ReNcell CX (cell line): ENCODE results near the gene AMN.

- PRO-cap, result no peak
Observed at GRCh38 chr14:102186971-102187754, 47.5 kb downstream of the WDR20 start.

DNA sequence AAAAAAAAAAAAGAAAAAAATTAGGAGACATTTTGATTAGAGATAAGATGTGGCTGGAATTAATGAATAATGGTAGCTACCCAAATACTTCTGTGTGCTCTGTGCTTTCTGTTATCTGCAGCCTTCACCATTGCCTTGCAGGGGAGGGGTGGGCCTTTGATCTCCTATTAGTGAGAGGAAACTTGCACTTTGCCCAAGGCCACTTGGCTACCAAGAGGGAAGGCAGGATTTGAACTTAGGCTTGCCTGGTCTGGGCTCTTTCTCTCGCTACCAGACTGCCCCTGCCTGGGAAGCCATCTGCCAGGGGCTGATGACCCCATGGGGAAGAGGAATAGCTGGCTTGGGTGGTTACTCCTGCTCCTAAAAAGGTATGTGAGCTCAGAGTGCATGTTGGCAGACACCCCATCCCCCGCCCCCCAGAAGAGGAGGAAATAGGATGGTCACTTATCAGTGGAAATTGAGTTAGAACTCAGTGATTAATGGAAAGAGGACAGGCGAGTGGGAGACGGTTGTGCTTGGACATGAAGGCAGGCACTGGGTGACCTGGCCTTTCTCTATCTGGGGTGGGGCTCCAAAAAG is 51.4 kb downstream of the WDR20 start:
- PRO-cap, result no peak

DNA sequence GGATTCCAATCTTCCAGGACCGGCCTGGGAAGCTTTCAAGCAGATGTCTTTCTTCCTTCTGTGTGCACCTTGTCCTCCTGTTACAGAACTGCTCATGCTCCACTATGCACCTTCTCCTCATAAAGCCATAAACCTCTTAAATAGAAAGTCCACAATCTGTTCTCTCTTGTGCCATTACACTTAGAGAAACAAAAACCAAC is 12.5 kb downstream of the MOK start:
- PRO-cap, result no peak

GRCh38 chr14:102298616-102298815 is 6.4 kb downstream of the MOK start:
- PRO-cap, result no peak

DNA sequence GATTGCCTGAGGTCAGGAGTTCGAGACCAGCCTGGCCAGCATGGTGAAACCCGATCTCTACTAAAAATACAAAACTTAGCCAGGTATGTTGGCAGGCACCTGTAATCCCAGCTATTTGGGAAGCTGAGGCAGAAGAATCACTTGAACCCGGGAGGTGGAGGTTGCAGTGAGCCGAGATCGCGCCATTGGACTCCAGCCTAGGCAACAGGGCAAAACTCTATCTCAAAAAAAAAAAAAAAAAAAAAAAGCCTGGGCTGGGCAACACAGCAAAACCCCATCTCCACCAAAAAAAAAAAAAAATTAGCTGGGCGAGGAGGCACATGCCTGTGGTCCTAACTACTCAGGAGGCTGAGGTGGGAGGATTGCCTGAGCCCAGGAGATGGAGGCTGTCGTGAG is 4.9 kb downstream of the MOK start:
- PRO-cap, result no peak

- PRO-cap, result no peak
Observed at GRCh38 chr14:102313978-102314830, 5.3 kb upstream of the ZNF839 start.

- PRO-cap, result no peak
Observed at GRCh38 chr14:102353128-102353525, 9.6 kb downstream of the CINP start.

DNA sequence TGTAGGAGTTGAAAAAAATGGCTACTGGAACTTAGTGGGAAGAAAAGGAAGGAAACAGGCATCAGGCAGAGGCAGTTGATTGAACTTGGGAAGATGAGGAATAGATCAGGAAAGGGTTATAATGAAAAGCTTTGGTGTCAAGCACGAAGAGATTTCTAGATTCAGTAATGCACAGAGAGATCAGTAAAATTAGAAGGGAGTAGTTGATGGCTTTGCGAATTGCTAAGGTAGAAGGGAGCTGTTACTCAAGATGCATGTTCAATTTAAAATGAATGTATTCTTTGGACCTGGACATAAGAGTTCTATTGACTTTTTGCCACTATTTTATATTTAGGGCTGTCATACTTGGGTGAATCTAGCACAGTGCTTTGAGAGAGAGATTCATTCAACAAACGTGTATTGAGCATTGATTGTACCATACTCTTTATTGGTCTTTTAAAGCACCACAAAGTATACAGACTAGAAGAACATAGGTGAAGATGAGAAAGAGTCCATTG is 2.1 kb downstream of the TECPR2 start:
- PRO-cap, result no peak

DNA sequence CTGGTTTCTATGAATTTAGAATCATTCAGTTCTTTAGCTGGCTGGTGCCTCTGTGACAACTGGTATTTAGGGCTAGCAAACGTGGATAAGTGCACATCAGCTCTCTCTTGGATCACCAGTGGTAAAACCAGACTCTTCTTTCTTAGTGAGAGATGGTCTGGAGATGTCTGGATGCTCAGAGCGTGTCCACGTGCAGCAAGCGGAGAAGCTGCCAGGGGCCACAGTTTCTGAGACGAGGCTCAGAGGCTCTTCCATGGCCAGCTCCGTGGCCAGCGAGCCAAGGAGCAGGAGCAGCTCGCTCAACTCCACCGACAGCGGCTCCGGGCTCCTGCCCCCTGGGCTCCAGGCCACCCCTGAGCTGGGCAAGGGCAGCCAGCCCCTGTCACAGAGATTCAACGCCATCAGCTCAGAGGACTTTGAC is 68.9 kb downstream of the TECPR2 start:
- PRO-cap, result no peak

DNA sequence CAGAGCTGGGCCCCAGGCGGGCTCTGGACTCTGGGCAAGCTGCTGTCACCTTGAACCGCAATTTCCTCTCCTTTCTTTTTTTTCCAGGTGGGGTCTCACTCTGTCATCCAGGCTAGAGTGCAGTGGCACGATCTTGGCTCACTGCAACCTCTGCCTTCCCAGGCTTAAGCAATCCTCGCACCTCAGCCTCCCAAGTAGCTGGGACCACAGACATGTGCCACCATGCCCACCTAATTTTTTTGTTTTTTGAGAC is 54.3 kb downstream of the ANKRD9 start:
- PRO-cap, result no peak

GRCh38 chr14:102503631-102504545 is 5.7 kb downstream of the ANKRD9 start:
- PRO-cap, result no peak

- PRO-cap, result no peak
Observed at GRCh38 chr14:102527302-102527867, 17.8 kb upstream of the ANKRD9 start.

DNA sequence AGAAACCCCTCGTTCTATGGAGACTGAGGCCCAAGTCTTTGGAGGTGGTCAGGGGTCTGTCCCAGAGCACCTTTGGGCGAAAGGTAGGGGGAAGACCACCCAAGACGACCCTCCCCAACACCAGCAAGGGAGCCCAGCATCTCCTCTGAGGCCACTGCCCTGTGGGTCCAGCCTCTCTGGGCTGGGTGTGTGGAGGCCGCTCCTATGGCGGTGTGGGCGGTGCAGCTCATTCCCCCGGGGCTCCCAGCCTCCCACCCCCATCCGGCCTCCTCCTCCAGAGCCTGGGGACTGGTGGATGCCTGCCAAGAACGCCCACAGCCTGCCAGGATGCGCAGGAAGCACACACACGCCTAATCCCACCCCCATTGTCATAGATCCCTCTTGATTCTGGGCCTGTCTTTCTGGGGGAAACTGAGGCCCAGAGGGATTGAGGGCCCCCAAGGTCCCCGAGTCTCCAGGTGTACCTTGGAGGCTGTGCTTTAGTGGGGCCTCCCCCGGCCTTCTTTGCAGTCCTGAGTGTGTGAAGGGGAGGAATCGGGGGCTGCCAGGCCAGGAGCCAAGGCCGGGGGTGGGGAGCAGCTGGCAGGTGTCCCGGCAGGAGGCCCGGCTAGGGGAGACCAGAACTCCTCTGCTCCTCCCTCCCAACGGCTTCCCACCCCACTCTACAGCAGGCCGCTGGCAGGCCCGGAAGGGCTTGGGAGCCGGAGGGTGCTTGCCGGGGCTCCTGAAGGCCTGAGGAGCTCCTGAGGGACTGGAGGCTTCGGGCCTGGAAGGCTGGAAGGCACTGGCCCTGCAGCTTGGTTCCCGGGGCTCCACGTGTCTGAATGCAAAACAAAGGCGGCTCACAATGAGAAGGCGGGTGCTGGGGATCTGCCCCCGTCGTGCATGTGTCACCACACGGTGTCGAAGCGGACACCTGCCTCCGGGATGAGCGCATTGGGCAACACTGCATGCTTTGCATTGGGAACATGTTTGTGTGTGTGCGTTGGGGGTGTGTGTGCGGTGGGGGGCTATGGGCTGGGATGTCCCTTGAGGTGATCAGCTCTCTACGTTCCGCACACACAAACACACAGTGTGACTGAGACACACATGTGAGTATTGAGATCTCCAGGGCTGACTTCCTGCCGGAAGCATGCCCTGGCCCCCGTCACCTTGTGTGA is 30.6 kb upstream of the ANKRD9 start:
- PRO-cap, result bidirectional peak, plus-strand start at position 264 of the sequence, minus-strand start at position 172 of the sequence; unidirectional peak, plus-strand start at position 666 of the sequence; bidirectional peak, plus-strand start at position 666 of the sequence, minus-strand start at position 704 of the sequence

DNA sequence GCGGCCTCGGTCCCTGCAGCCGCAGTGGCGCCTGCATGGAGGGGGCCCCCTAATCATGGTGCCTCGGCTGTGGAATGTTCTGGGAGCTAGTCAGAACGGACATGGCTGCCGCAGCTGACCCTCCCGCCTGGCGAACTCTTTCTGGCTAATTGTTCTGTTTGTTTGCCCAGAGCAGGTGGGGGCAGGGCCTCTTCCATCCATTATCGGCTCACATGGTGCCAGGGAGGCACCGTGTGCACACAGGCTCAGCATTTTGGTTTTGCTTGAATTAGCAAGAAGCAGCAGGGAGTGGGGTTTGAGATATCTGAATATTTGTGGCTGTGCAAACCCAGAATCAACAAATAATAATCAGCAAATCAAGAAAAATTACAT is 27.2 kb upstream of the TRAF3 start:
- PRO-cap, result no peak

DNA sequence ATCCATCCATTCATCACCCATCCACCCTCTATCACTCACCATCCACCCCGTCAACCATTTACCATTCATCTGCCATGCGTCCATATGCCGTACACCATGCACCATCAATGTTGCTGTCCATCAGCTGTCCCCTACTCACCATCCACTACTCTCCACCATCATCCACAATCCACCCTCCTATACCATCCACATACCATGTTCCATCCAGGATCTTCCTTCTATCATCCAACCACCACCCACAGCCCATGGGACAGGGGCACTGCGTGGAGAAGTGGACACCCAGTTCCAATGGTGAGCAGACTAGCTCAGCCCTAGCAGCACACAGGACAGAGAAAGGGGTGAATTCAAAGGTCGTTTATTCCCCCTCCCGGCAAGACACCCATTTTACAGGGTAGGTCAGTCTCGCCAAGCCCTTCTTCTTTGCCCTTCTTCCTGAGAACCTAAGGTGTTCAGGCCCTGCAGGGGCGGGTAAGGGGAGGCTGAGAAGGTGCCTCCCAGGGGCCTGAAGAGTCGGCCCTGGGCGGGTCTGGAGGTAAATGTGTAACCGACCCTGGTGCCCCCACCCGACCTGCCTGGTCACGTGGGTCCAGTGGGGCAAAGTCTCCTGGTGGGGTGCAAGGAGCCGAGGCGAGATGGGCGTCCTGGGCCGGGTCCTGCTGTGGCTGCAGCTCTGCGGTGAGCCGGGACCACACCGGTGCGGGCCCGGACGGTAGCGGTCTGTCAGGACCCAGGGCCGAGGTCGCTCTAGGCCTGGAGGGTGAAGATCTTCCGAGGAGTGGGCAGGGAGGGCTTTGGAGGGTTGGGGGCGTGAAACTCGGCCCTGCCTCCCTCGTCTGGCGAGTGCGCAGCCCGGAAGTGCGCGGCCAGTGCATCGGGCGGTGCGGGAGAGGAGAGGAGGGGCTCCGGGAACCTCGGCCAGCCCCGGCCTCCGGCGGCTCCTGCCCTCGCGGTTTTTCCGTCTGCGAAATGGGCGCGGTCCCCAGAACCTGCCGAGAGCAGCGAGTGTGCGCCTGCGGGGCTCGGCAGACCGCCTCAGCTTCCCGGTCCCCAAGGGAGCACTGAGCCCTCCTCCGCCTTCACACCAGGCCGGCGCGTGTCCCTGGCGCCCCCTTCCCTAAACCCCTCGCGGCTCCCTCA is at the start of gene AMN:
AMN (plus strand) TSS at position 607 of the 1,137 bp plus-strand sequence.
- PRO-cap, result unidirectional peak, plus-strand start at position 872 of the sequence

- PRO-cap, result no peak
Observed at GRCh38 chr14:102929731-102930541, 7.5 kb downstream of the AMN start.

- PRO-cap, result no peak
Observed at GRCh38 chr14:102966242-102966457, 43.7 kb downstream of the AMN start.

- PRO-cap, result no peak
Observed at GRCh38 chr14:103023675-103024310, 33.6 kb downstream of the CDC42BPB start.

GRCh38 chr14:103105002-103105370 is 10.5 kb downstream of the EXOC3L4 start:
- PRO-cap, result no peak

DNA sequence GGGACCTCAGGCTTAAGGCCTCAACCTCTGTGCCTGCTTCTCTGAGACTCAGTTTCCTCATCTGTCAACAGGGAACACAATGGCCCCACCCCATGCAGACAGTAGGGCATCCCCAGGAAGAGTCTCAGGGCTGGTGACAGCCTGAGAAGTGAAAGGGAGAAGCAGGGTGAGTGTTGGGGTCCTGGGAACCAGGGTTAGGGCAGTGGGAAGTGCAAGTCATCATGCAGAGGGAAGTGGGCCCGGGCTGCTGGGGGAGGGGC is 4.4 kb upstream of the TNFAIP2 start:
- PRO-cap, result no peak